Measurements from ENCODE around the gene PIGZ.

GRCh38 chr3:195898355-195898810, 10.0 kb downstream of the TNK2 start:
- PRO-cap: no peak

DNA sequence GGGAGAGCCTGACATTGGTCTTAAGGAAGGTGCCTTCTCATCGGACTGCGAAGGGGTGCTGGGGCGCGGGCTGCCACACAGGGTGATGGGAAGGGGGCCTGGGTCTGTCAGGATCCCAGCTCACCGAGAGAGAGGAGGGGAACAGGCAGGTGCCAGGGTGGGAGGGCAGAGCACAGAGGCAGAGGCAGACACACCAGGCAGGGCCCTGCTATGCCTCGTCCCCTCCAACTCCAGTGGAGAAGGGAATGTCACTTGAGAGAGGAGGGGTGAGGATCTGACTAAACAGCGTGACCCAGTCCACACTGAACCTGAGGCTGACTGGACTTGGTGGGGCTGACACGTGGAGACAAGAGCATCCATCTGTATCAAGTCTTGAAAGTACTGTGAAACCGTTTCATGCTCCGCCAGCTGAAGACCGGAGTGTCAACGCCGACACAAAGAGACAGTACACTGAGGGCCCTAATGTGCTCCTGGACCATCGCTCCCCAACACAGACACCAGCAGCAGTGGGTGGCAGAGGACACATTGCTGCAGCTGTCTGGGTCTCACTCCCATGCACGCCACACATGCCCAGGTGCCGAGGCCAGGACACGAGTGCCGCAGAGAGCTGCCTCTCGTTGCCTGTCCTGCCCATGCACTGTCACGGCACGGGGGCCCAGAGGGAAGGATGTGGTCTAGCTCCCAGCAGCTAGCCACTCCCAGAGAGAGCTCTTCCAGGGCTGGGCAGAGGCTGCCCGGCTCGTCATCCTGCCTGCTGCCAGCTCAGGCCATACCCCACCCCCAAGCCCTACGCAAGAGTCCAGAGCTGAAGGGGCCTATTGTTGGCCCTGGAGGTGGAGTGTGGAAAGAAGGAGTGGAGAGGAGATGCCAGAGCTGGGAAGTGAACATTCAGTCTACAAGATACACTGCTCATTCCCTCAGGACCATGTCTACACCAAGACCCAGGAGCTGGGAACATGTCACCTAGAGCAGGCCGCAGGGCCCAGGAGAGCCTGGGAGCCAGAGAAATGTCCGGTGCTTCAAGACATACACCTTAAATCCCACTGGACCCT, 7.9 kb downstream of the TNK2 start:
- PRO-cap: bidirectional peak, plus-strand start at position 864 of the sequence, minus-strand start at position 642 of the sequence

GRCh38 chr3:195906729-195907599, 1.4 kb downstream of the TNK2 start:
- PRO-cap: bidirectional peak, plus-strand start at chr3:195907314, minus-strand start at chr3:195907184

DNA sequence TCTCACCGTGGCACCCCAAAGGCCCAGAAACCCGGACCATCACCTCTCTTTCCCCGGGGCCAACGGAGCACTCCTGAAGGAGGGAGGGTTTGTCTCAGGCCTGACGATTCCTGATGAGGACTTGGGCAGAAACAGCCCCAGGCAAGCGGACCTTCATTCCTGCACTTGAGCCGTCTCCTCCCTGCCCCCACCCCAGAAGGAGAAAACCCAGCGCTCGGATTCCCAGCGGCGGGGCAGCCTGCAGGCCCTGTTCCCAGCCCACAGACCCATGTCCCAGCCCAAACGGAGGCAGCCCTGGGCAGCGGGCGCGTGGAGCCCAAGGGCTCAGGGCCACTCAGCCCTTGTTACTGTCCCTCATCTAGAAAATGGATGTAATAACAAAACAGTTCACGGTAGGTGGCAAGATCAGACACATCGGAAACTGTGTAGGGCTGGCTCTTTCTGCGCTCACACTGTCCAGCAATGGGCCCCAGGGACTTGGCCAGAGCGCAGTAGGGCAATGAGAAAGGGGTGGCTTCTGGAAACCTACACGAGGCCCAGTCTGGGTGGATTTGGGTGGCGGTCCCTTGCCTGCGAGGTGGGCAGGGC, 1.9 kb upstream of the TNK2 start:
- PRO-cap: no peak

DNA sequence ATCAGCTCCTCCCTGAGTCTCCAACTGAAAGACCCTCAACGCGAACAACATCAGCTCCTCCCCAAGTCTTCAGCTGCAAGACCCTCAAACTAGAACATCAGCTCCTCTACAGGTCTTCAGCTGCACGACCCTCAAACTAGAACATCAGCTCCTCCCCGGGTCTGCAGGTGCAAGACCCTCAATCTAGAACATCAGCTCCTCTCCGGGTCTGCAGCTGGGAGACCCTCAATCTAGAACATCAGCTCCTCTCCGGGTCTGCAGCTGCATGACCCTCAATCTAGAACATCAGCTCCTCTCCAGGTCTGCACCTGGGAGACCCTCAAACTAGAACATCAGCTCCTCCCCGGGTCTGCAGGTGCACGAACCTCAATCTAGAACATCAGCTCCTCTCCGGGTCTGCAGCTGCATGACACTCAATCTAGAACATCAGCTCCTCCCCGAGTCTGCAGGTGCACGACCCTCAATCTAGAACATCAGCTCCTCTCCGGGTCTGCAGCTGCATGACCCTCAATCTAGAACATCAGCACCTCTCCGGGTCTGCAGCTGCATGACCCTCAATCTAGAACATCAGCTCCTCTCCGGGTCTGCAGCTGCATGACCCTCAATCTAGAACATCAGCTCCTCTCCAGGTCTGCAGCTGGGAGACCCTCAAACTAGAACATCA, 36.2 kb upstream of the TNK2 start:
- PRO-cap: no peak

DNA sequence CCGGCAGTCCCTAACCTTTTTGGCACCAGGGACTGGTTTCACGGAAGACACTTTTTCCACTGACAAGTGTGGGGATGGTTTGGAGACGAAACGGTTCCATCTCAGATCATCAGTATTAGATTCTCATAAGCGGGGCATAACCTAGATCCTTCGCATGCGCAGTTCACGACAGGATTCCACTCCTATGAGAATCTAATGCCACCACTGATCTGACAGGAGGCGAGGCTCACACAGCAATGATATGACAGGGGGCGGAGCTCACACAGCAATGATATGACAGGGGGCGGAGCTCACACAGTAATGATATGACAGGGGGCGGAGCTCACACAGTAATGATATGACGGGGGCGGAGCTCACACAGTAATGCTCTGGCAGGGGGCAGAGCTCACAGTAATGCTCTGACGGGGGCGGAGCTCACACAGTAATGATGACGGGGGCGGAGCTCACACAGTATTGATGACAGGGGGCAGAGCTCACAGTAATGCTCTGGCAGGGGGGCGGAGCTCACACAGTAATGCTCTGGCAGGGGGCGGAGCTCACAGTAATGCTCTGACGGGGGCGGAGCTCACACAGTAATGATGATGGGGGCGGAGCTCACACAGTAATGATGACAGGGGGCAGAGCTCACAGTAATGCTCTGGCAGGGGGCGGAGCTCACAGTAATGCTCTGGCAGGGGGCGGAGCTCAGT, 52.5 kb upstream of the TNK2 start:
- PRO-cap: no peak

- PRO-cap: no peak
Observed at GRCh38 chr3:196075012-196075450, 6.9 kb downstream of the TFRC start.

DNA sequence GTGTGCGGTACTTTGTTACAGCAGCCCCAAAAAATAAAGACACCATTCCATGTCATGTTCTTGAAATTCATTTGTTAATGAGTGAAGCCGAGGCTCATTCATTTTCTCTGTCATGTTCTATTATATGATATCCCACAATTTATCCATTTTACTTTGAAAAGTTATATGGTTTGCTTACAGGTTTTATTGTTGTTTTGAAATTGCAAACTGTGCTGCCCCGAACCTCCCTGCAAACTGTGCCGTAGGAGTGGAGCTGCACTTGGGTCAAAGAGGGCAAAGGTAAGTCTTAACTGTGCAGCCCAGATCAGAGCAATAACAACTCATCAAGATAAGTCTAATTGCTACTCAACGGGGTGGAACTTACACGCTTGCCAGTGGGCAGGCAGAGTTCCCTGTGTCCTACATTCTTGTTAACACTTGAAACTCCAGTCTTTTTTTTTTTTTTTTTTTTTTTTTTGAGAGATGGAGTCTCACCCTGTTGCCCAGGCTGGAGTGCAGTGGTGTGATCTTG, 33.3 kb downstream of the ZDHHC19 start:
- PRO-cap: no peak

GRCh38 chr3:196347698-196348357, 9.6 kb upstream of the TM4SF19 start:
- PRO-cap: no peak

- PRO-cap: no peak
Observed at GRCh38 chr3:196425820-196426300, 6.4 kb downstream of the UBXN7 start.

- PRO-cap: unidirectional peak, plus-strand start at chr3:196609576
Observed at GRCh38 chr3:196609487-196609845, 30.0 kb upstream of the NRROS start.

GRCh38 chr3:196633713-196634680, 5.5 kb upstream of the NRROS start:
- PRO-cap: unidirectional peak, minus-strand start at chr3:196634415

GRCh38 chr3:196661235-196662002, 21.9 kb downstream of the NRROS start:
- PRO-cap: no peak

DNA sequence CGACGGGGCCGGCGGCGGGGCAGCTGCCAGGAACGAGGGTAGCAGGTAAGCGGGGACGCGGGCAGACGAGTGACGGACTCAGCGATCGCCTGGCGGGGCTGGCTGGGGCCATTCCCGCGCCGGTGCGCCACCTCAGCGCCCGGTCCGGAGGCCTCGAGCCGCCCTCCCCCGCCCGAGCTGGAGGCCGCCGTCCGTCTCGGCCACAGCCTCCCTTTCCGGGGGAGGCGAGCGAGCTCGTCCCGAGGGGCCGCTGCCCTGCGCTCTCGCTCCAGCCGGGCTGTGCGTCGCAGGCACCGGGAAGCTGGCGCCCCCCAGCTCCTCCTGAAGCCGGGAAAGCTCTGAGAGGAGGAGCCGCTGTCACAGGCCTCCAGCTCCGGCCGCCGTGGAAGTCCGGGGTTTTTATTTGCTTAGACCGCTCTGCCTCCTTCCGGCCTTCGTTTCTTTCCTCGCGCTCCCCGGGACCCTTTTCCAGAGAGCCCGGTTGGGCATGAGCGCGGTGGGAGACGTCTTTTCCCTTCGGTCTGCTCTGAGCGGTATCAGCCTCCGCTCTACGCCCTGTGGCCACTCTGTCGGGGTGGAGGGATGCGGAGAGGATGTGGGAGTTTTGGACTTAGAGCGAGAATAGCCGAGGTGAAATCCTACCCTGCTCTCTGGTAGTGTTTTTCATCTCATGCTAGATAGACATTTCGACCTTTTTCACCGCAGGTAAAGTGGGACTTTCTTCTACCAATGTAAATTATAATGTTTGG, 483 bp downstream of the SENP5 start:
- PRO-cap: no peak

DNA sequence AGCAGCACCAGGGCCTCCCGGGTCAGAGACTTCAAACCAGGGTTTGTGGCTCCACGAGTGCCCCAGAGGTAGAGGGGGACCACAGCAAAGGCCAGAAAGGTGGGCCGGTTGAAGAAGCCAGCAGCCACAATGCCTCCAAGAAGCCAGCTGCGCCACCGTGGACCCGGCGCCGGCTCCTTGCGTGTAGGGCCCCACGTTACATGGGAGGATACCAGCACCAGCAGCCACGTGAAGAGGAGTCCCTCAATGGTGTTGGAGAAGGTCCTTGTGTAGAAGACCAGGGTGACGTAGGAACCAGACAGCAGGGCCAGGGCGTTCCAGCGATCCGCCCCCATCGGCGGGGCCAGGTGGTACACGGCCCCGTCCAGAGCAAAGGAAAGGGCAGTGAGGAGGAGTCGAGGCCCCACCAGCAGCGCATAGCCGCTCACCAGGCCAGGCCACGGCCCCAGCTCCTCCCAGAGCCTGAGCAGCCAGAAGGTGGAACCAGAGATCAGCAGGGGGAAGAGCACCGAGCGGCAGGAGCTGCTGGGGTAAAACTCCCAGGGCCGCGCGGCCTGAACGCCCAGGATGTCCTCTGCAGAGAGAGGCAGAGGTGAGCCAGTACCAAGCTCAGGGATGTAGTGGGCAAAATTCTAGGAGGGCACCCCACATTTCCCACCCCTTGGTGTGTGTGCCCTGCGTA, 5.8 kb downstream of the NCBP2AS2 start:
- PRO-cap: no peak

DNA sequence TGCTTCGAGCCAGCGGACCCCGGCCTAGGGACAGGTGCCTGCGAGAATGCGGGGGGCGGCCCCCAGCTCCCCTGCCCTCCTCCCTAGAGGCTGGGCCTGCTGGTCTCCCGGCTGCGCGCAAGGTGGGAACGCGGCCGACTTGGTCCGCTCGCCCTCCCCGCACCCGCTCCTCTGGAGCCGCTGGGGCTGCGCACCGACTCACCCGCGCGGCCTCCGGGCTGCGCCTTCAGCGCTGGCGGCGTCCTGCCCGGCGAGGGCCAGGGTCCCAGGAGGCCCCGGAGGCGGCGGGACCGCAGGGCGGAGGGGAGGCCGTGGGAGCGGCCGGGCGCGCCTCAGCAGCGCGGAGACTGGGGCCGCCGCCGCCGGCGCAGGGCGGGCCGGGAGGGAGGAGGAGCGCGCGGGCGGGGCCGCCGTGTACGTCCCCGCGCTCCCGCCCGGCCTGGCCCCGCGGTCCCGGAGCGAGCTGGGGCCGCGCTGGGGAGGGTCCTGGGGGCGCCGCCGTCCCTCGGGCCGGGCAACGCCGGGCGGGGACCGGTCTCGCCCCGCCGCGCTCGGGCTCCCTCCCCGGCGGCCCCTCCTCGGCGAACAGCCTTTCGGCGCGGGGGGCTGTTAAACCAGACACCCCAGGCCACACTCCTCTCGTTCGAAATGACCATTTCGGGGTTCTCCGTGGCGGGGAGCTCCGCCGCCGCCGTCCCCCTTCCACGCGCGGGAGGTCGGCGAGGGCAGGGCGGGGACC, at the start of gene PIGZ:
Gene PIGZ, minus strand, starts transcription at position 349 of the 739 bp plus-strand sequence.
- PRO-cap: bidirectional peak, plus-strand start at position 440 of the sequence, minus-strand start at position 329 of the sequence

DNA sequence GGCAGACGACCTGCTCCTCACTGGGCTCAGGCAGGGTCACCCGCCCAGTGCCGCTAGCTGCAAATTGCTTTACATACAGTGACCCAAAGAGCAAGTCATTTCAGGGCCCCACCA, 25.6 kb downstream of the MELTF start:
- PRO-cap: no peak

- PRO-cap: no peak
Observed at GRCh38 chr3:197134543-197135475, 105.2 kb upstream of the MELTF start.

DNA sequence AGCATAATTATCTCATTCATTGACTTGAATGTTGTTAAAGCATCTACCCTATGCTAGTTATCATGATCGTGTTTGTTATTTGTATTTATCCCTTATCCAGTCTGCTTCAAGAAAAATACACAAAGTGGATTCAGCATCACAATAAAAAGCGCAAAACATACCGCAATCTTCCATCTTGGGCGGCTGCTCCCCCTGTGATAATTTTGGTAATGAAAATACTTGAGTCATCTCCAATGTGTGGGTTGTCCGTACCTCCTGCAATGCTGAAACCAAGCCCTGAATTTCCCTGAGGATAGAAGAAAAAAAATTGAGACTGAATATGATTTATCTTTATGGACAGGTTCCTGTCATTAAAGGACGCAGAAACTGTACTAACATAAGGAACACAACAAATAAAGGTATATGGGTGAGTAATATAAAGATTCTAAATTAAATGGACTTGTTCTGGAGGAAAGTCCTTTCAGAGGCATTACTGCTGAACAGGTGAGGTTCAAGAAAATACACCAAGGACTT, 110.4 kb upstream of the MELTF start:
- PRO-cap: no peak

- PRO-cap: no peak
Observed at GRCh38 chr3:197478513-197479454, 77.0 kb downstream of the BDH1 start.